PC-3 (cell line): ENCODE measurements around a stretch of chr12.

- RAMPAGE, long total RNA = no peak
Measured at GRCh38 chr12:64690514-64690953, 68.7 kb downstream of the GNS start.

- RAMPAGE, long total RNA = no peak
Measured at GRCh38 chr12:64781819-64782186, 22.6 kb upstream of the GNS start.

GRCh38 chr12:64824803-64825786, 648 bp downstream of the TBC1D30 start:
- RAMPAGE, long total RNA = no peak

GRCh38 chr12:65283850-65284637, 5.6 kb downstream of the MSRB3 start:
- RAMPAGE, long total RNA = no peak

DNA sequence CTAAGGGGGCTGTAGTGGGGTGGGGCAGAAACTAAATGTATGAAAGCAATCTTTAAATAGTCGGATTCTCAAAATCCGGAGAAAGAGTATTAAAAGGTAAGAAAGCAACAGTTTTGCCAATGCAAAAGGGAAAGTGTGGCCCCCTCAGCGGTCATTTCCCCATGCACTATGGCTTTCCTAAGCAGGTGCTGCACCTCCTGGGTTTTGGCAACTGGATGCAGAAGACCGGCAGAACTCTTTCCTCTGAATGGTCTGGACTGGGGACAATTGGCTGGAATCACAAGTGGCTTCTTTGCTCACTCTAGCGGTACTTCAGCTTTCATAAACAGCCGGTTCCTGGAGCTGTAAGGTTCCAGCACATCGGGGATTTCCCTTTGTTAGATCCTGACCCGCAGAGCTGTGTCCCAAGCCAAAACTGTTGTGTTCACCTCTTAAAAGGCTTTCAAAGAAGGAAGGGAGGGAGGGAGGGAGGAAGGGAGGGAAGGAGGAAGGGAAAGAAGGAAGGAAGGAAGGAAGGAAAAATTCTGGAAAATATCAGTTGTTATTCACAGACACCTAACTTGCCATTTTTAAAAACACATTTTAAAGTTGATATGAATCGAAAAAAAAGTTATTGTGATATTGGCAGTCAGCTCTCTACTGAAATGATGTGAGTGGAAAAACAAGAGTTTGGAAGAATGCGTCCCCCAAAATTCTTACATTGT, 220.8 kb upstream of the HMGA2 start:
- RAMPAGE, long total RNA = no peak

GRCh38 chr12:65640348-65641020, 183.8 kb upstream of the HMGA2 start:
- RAMPAGE, long total RNA = no peak

DNA sequence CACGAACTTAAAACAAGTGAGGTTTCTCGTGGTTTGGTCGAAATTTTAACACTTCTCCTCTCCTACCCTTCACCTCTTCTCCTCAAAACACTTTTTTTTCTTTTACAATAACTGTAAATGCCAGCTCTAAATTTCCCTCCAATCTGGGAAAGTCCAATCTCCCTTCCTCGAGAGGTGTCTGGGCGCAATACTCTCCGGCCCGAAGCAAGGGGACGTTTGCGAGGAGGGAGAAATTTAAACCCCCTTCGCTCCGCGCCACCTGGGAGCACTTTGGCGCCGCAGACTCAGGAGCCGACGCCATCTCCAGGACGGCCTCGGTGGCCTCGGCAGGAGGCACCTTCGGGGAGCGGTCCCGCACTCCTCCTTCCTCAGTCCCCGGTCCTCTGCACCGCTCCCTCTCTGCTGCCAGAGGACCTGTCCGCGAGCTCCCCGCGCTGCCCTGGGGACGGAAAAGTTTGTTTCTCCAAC, 95.4 kb upstream of the HMGA2 start:
- RAMPAGE, long total RNA = no peak

GRCh38 chr12:66107289-66107974, 23.1 kb downstream of the LLPH start:
- RAMPAGE, long total RNA = no peak

GRCh38 chr12:66128717-66129247, 1.8 kb downstream of the LLPH start:
- RAMPAGE, long total RNA = no peak

DNA sequence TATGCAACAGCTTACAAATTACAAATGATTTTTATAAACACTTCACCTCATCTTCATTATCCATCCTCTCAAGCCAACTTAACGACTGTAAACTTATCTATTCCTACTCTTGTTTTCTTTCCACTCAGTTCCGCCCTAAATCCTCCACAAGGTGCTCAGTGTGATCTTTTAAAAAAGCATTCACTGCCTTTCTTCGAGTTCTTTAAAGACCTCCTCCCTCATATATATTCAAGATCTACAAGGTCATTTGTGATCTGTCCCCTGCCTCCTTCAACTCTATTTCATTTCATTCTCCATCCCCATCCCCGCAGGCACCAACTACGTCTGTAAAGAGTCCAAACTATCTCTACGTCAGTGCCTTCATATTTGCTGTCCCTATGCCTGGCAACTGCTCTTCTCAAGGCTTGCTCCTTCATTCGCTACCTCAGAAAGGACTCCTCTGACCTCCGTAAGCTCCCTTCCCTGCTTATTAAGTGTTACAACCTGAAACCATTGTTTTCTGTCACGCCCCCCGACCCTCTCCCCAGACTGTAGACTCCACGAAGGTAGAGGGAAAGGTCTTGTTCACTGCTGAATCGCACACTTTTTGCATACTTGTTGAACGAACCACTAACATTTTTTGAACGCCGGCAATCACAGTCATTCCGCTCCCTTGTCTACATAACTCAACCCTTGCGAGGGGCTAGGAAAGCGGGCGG, 651 bp downstream of the LLPH start:
- RAMPAGE, long total RNA = no peak

- RAMPAGE, long total RNA = no peak
Measured at GRCh38 chr12:66169064-66169517, 705 bp downstream of the TMBIM4 start.

GRCh38 chr12:66251448-66252410, 50.6 kb upstream of the HELB start:
- RAMPAGE, long total RNA = no peak

- RAMPAGE, long total RNA = no peak
Measured at GRCh38 chr12:66467875-66468282, 165.6 kb downstream of the HELB start.

DNA sequence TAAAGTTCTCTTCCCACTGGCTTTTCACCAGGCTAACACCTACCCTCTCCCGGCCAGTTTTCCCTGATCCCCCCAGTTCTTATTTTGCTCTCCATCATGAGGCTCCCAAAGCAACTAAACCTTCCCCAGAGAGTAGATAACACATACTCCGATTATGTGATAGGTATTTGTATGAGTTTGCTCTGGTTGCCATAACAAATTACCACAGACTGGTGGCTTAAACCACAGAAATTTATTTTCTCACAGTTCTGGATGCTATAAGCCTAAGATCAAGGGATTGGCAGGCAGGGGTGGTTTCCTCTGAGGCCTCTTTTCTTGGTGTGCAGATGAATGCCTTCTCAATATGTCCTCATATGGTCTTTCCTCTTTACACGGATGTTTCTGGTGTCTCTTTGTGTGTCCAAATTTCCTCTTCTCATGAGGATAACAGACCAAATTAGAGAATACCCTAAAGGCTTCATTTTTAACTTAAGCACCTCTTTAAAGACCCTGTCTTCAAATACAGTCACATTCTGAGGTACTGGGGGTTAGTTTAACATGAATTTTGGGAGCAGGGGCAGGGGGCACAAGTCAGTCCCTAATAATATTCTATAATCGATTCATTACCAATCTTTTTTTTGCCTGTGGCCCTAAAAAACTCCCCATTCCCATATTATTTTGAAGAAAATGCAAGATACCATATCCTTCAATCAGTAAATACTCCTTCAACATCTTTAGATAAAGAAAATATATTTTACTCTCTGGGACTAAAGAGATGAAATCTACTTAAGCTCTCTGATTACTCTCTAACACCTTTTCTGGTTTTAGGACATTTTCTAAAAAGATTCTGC, 285.9 kb upstream of the GRIP1 start:
- RAMPAGE, long total RNA = no peak

GRCh38 chr12:67284185-67284872, 15.2 kb downstream of the CAND1 start:
- RAMPAGE, long total RNA = no peak

GRCh38 chr12:67354476-67354779, 85.3 kb downstream of the CAND1 start:
- RAMPAGE, long total RNA = no peak

DNA sequence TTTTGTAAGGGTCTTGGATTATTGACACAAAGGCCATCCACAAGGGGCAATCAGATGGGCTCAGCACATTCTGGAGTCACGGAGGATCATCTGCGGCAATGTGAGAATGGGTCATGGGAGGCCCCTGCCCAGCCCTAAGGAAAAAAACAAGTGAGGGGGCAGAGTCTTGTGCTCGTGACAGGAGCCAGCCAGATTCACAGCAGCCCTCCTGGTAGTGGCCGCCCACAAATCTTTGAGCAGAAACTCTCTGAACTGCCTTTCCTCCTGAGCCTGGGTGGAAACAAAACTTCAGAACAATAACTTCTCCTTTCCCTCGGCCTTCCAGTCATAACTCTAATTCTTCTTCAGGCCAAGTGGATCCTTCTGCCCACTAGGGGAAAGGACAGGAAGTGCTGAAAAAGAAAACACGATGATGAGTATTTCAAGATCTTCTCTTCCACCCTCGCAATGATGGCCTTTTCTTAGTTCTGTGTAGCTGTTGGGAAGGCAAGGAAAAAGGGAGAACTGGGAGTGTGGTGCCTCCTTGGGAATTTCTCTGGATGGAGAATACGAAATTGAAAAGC, 188.6 kb downstream of the CAND1 start:
- RAMPAGE, long total RNA = no peak

- RAMPAGE, long total RNA = no peak
Measured at GRCh38 chr12:67489007-67489358, 159.6 kb upstream of the DYRK2 start.

GRCh38 chr12:67515724-67516229, 132.8 kb upstream of the DYRK2 start:
- RAMPAGE, long total RNA = no peak

- RAMPAGE, long total RNA = no peak
Measured at GRCh38 chr12:67630337-67631274, 17.9 kb upstream of the DYRK2 start.